Measurements from ENCODE around the gene TTC3.

GRCh38 chr21:36159428-36159986 lies 2.9 kb downstream of the DOP1B start:
- RRBS = no CpG with 5 or more reads among the region's 9 CpGs
CAGE:
- cytosol, long polyA plus RNA = no peak
- long polyA plus RNA = no peak
- nucleus, long polyA plus RNA = no peak

- RRBS = no CpG with 5 or more reads among the region's 6 CpGs
CAGE:
- cytosol, long polyA plus RNA = no peak
- long polyA plus RNA = no peak
- nucleus, long polyA plus RNA = no peak
These were observed 7.8 kb downstream of the DOP1B start for GRCh38 chr21:36164377-36164871.

DNA sequence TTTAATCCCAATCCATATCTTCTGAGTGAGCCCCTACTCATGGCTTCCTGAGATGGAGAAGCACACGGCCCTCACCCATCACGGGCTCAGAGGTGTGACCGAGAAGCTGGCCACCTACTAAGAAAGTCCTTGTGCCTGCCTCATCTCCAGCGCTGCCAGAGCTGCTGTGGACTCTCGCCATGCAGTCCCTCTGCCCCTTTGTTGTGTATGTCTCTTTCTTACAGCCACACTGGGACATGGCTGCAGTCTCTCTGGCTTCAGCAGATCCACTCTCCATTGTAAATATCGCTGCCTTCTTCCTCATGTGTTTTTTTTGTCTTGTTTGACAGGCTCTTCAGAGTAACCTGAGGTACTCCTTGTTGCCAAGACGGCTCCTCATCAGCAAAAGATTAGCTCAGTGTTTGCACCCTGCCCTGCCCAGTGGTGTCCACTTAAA lies 42.1 kb downstream of the DOP1B start:
- RRBS = no CpG with 5 or more reads among the region's 7 CpGs
CAGE:
- cytosol, long polyA plus RNA = no peak
- long polyA plus RNA = no peak
- nucleus, long polyA plus RNA = no peak

- RRBS = no CpG with 5 or more reads among the region's 1 CpG
CAGE:
- cytosol, long polyA plus RNA = no peak
- long polyA plus RNA = no peak
- nucleus, long polyA plus RNA = no peak
These were observed 47.0 kb downstream of the DOP1B start for GRCh38 chr21:36203533-36204120.

DNA sequence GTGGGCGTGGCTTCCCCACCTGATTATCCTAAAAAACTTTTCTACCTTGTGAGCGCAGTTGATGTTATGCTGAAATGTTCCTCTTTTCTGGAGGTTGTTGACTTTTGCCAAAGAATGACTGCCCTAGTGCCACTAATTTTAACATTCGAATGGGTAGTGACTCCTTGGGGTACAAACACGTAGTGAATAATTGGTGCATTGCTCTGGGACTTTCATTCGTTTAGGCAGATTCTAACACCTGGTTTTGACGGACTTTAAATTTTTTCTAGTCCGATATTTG lies 935 bp downstream of the MORC3 start:
- RRBS = no CpG with 5 or more reads among the region's 7 CpGs
CAGE:
- cytosol, long polyA plus RNA = no peak
- long polyA plus RNA = no peak
- nucleus, long polyA plus RNA = start-site peak on the plus strand centred at position 241 of the sequence, 180 bp wide, 14 and 18 reads in 2 replicates

- RRBS = no CpG with 5 or more reads among the region's 21 CpGs
CAGE:
- cytosol, long polyA plus RNA = no peak
- long polyA plus RNA = no peak
- nucleus, long polyA plus RNA = no peak
These were observed 826 bp downstream of the CHAF1B start for GRCh38 chr21:36385911-36386524.

DNA sequence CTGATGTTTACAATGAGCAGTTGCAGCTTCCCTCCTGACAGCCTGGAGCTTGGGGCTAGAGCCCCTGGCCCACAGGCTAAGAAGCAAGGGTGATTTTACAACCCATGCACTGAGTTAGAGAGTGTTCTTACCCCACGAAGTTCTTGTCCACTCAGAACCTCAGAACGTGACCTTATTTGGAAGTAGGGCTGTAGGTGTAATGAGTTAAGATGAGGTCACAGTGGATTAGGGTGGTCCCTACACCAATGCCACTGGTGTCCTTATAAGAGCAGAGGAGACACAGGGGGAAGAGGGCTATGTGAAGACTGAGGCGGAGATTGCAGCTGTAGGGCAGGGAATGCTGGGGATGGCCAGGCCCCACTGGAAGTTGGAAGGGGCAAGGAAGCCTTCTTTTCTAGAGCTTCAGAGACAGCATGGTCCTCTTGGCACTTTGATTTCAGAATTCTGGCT lies 15.7 kb upstream of the CLDN14 start:
- RRBS = no CpG with 5 or more reads among the region's 3 CpGs
CAGE:
- cytosol, long polyA plus RNA = no peak
- long polyA plus RNA = no peak
- nucleus, long polyA plus RNA = no peak

- RRBS = no CpG with 5 or more reads among the region's 16 CpGs
CAGE:
- cytosol, long polyA plus RNA = no peak
- long polyA plus RNA = no peak
- nucleus, long polyA plus RNA = no peak
These were observed 56.8 kb downstream of the HLCS start for GRCh38 chr21:36909405-36910424.

DNA sequence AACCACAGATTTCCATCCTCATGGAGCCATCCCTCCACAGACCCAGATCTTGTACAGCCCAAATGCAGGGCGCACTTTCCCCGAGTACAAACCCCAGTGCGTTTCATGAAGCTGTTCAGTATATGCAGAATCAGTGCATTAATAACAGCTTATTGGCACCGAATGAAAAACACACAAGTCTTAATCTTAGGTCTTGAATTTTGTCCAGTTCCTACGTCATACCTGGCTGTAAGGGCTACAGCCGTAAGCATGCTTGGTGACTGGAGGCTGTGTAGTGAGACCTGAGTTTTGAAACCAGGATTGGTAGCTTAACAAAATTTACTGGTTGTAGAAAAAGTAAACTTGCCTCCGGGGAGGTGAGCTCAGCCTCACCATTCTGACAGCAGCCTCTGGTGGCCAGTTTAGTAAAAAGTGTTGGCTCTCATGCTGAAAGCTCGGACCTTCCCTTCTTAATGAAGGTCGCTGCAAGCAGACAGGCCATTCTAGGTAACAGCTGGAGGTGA lies 49.1 kb downstream of the HLCS start:
- RRBS = no CpG with 5 or more reads among the region's 9 CpGs
CAGE:
- cytosol, long polyA plus RNA = no peak
- long polyA plus RNA = no peak
- nucleus, long polyA plus RNA = no peak

- RRBS = no CpG with 5 or more reads among the region's 3 CpGs
CAGE:
- cytosol, long polyA plus RNA = no peak
- long polyA plus RNA = no peak
- nucleus, long polyA plus RNA = no peak
These were observed 19.3 kb upstream of the HLCS start for GRCh38 chr21:36985733-36986149.

DNA sequence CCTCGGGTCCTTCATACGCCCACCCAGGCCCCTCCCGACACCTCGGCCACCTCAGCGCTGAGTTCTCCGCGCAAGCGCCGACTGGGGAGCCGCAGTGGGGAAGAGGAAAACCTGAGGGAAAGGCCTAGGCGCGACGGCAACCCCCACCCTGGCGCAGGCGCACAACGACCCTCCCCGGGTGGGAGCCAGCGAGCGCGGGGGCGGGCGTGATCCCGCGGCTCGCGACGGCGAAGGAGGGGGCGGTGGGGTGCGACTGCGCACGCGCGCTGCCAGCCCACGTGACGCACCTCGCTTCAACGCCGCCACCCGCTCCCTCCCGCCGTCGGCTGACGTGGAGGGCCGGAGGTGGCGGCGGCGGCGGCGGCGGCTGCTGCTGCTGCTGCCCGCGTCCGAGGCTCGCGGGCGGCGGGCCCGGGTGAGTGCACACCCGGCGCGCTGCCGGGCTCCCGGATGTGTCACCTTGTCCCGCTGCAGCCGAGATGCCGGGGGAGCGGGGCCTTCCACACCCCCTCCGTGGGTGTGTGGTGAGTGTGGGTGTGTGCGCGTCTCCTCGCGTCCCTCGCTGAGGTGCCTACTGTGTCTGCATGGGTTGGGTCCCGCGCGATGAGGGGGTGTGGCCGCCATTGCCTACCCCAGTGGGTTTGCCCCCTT lies at the start of gene TTC3:
Gene TTC3 (plus strand): TSS at position 305 of the 651 bp plus-strand sequence.
- RRBS = under 1% methylated on average over 15 of the region's 78 CpGs
CAGE:
- cytosol, long polyA plus RNA = no peak
- long polyA plus RNA = start-site peak on the minus strand centred at position 110 of the sequence, 71 bp wide, 167 and 216 reads in 2 replicates
- nucleus, long polyA plus RNA = start-site peak on the plus strand centred at position 303 of the sequence, 91 bp wide, 74 and 27 reads in 2 replicates

DNA sequence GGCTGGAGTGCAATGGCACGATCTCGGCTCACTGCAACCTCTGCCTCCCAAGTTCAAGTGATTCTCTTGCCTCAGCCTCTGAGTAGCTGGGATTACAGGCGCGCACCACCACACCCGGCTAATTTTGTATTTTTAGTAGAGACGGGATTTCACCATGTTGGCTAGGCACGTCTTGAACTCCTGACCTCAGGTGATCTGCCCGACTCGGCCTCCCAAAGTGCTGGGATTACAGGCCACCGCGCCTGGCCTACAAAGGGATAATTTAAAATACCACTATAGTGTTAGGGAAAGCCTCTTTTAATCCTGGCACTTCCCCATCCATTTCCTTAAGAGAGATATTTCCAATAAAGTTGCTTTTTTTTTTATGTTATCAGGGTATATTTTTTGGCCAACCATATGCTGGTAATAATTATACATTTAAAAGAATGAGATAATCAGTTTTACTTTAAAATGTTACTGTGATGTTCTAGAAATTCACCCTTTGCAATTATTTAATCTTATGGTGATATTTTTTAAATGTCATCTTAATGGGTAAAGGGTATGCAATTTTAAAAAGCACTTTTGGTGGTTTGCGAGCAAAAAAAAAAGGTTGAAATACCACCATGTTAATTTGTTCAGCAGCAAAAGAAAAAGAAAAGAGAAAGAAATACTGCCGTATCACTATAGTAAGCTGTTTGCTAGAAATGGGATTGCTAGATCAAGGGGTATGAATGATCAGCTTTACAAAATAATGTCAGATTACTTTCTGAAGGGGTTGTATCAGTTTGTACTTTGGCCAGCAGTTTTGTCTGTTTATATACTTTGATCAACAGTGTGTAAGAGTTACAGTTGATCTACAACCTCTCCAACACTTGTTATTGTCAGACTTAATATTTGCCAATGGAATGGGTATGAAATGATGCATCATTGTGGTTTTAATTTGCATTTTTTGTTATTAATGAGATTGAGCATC lies 4.0 kb downstream of the TTC3 start:
- RRBS = no CpG with 5 or more reads among the region's 13 CpGs
CAGE:
- cytosol, long polyA plus RNA = no peak
- long polyA plus RNA = no peak
- nucleus, long polyA plus RNA = start-site peak on the plus strand centred at position 293 of the sequence, 299 bp wide, 18 and 24 reads in 2 replicates

CAGE:
- cytosol, long polyA plus RNA = no peak
- long polyA plus RNA = no peak
- nucleus, long polyA plus RNA = no peak
These were observed 10.1 kb downstream of the TTC3 start for GRCh38 chr21:37083125-37083550.

DNA sequence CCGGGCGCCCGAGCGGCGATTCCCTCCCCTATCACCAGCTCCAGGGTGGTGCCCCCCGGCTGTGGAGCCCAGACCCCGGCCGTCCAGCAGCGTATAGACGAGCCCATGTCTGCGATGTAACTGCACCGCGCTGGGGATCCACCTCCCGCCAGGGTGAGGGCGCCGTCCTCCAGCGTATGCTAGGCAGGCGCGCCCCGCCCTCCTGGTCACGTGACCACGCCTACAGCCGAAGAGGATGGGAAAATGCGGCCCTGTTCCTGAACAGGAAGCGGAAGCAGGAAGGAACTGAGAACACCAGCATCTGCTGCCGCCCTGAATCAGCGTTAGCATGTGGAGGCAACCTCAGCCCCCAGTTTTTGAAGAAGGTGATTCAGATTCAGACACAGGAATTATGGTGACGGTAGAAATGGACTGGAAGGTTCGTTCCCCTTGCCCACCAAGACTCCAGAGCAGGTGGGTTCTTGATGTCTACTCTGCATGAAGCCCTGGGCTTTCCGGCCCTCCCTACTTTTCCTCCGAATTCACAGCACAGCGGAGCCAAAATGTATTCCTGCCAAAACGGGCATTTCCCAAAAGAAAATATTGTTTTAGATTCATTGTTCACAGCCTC lies 45.9 kb downstream of the VPS26C start:
- RRBS = 2% methylated on average over 6 of the region's 33 CpGs
CAGE:
- cytosol, long polyA plus RNA = no peak
- long polyA plus RNA = no peak
- nucleus, long polyA plus RNA = no peak

- RRBS = no CpG with 5 or more reads among the region's 36 CpGs
CAGE:
- cytosol, long polyA plus RNA = no peak
- long polyA plus RNA = no peak
- nucleus, long polyA plus RNA = no peak
These were observed 338 bp downstream of the VPS26C start for GRCh38 chr21:37266768-37267224.

DNA sequence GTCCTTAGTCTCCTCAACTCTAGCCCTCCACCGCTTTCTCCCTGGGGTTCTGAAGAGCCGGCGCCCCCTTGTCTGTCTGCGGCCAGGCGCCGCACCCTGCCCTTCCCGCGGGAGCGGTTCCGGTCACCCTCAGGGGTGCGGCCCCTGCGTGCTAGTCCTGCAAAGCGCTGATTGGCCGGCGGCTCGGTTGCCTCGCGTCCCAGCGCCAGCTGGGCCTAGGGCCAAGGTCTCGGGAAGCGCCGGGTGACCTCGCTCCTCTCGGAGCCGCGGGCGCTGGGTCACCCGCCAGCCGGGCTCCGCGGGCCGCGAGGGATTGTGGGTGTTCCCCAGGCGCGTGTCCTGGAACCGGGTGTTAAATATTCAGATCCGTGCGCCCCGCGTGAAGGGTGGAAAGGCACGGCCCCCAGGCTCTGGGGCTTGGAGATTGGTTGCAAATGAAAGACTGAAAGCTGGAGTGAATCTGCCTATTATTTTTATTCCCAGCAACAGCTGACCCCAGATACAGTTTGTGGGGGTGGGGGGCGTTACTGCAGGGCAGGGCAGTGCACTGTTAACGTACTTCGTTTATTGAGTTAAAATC lies 767 bp upstream of the VPS26C start:
- RRBS = under 1% methylated on average over 35 of the region's 44 CpGs
CAGE:
- cytosol, long polyA plus RNA = no peak
- long polyA plus RNA = no peak
- nucleus, long polyA plus RNA = no peak

DNA sequence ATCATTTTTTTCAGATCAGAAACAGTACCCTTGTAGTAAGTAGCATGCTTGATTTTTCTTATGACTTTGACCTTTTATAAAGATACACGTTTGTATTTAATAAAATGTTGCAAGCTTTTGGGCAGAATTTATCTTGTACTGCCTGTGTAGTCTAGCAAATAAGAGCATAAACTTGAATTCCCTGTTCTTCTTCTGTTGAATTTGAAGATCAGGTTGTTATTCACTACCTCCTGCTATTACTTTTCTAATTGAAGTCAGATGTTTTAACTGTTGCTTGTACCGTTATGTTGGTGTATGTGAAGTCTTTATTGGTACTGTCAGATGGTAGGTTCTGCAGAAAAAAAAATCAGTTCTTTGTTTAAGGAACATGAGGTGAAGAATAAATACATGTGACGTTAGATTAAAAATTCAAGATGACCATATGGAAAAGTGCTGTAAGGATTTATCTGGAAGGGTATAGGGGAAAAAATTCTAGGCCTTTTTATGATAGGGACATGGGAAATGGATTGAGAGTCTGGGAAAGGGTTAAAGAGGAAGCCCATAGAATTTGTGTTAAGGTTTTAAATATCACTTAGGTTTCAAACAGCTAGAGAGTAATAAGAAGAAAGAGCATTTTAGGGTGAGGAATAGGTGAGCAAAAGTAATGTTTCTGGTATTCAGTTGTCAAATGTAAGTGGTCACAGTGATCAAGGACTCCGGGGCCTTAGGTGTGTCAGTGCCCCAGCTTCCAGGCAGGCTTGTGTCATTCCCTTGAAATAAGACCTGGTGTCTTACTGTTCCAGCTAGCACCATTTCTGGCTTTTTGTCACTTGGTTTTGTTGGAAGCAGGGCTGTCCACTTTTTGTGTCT lies 69.3 kb downstream of the DYRK1A start:
- RRBS = no CpG with 5 or more reads among the region's 4 CpGs
CAGE:
- cytosol, long polyA plus RNA = no peak
- long polyA plus RNA = no peak
- nucleus, long polyA plus RNA = no peak

- RRBS = no CpG with 5 or more reads among the region's 5 CpGs
CAGE:
- cytosol, long polyA plus RNA = no peak
- long polyA plus RNA = no peak
- nucleus, long polyA plus RNA = no peak
These were observed 79.9 kb downstream of the DYRK1A start for GRCh38 chr21:37446373-37447022.

DNA sequence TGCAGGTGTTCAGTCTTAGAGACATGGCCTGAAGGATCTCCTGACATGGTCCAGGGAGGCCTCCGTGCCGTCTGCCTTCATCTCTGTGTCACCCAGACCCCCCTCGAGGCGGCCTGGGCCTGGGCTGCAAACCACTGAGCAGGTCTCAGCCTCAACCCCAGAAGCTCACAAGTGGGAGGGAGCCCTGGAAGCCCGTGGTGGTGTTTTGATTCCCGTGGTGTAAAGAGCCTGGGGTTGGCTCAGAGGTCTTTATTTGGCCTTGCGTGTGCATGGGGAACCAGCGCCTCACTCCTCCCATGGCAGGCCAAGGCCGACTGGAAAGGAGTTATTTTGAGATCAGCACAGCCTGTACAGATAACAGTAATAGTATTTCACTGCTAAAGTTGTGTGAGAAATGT lies 186.4 kb downstream of the DYRK1A start:
- RRBS = no CpG with 5 or more reads among the region's 9 CpGs
CAGE:
- cytosol, long polyA plus RNA = no peak
- long polyA plus RNA = no peak
- nucleus, long polyA plus RNA = no peak

GRCh38 chr21:37557155-37557683 lies 190.6 kb downstream of the DYRK1A start:
- RRBS = no CpG with 5 or more reads among the region's 8 CpGs
CAGE:
- cytosol, long polyA plus RNA = no peak
- long polyA plus RNA = no peak
- nucleus, long polyA plus RNA = no peak